ENCODE data around the genes TM9SF3, PGAM1 and HPSE2.

GRCh38 chr10:96586423-96587247, at the start of gene TM9SF3:
TM9SF3 (minus strand) TSS chr10:96587012.
- RAMPAGE, long total RNA: no peak
- RRBS, 2 experiments: under 1 to 2% methylated on average over 41 to 55 of the region's 107 CpGs
CAGE:
- cytosol, long polyA minus RNA: start-site peak on the minus strand at chr10:96586826-96586833, 23 reads; start-site peak on the minus strand at chr10:96586974-96587006, 276 reads
- cytosol, long polyA plus RNA: start-site peak on the minus strand at chr10:96586838-96586883, 19 and 37 reads in 2 replicates; start-site peak on the minus strand at chr10:96586980-96587012, 98 and 499 reads in 2 replicates
- long polyA plus RNA: no peak
- nucleolus, long total RNA: start-site peak on the minus strand at chr10:96586951-96587067, 437 reads
- nucleus, long polyA plus RNA: start-site peak on the minus strand at chr10:96586972-96587014, 197 and 385 reads in 2 replicates
- nucleus, long total RNA: no peak

DNA sequence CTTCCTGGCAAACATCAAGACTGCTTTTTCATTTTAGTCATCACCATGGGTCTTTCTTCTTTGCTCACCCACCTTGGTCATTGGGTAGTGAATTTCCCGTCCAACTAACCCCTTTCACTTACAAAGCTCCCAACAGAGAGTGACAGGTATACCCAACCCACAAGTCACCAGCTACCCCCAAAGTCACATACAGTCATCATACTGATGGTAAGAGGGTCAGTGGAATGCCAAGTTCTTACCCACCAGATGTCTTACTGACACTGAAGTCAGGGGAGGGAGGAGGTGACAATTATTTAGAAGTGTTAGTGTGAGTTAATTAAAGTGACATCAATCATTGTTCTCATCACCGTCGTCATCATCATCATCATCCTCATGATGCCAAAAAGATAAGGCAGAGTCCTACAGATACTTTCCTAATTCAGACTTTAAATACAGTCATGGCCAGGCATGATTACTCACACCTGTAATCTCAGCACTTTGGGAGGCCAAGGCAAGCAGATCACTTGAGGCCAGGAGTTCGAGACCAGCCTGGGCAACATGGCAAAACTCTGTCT, 48.9 kb downstream of the PIK3AP1 start:
- RAMPAGE, long total RNA: no peak
- RRBS, 2 experiments: no CpG with 5 or more reads among the region's 4 CpGs
CAGE:
- cytosol, long polyA minus RNA: no peak
- cytosol, long polyA plus RNA: no peak
- long polyA plus RNA: no peak
- nucleolus, long total RNA: no peak
- nucleus, long polyA plus RNA: no peak
- nucleus, long total RNA: no peak

DNA sequence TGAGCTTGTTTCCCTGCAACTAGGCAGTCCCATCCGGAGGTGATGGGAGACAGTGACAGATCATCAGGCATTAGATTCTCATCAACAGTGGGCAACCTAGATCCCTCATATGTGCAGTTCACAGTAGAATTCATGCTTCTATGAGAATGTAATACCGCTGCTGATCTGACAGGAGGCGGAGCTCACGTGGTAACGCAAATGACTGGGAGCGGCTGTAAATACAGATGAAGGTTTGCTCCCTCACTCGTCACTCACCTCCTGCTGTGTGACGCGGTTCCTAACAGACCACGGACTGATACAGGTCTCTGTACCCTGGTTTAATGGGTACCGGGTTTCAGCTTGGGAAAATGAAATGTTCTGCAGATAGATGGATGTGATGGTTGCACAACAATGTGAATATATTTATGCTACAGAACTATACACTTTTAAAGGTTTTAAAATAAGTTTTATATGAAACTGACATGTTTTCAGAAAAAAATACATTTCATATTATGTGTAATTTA, 47.9 kb upstream of the PIK3AP1 start:
- RAMPAGE, long total RNA: no peak
- RRBS, 2 experiments: no CpG with 5 or more reads among the region's 11 CpGs
CAGE:
- cytosol, long polyA minus RNA: no peak
- cytosol, long polyA plus RNA: no peak
- long polyA plus RNA: no peak
- nucleolus, long total RNA: no peak
- nucleus, long polyA plus RNA: no peak
- nucleus, long total RNA: no peak

- RAMPAGE, long total RNA: no peak
- RRBS, 2 experiments: no CpG with 5 or more reads among the region's 11 CpGs
CAGE:
- cytosol, long polyA minus RNA: no peak
- cytosol, long polyA plus RNA: no peak
- long polyA plus RNA: no peak
- nucleolus, long total RNA: no peak
- nucleus, long polyA plus RNA: no peak
- nucleus, long total RNA: no peak
Measured at GRCh38 chr10:96833498-96833697, 1.3 kb downstream of the LCOR start.

- RAMPAGE, long total RNA: no peak
- RRBS, 2 experiments: no CpG with 5 or more reads among the region's 9 CpGs
CAGE:
- cytosol, long polyA minus RNA: no peak
- cytosol, long polyA plus RNA: no peak
- long polyA plus RNA: no peak
- nucleolus, long total RNA: no peak
- nucleus, long polyA plus RNA: no peak
- nucleus, long total RNA: no peak
Measured at GRCh38 chr10:96834128-96834866, 2.2 kb downstream of the LCOR start.

DNA sequence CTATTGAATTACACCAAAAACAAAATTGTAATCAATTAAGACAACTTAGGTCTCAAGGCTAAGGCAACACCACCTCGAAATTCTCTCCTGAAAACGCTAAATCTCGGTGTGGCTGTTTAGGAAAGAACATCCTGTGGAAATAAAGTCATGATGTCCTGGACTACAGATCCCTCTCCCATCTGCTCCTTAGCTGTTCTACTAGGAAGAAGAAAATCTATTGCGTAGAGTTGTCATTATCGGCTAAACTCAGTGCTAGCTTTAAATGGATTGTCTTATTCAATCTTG, 720 bp downstream of the ARHGAP19 start:
- RAMPAGE, long total RNA: no peak
- RRBS, 2 experiments: no CpG with 5 or more reads among the region's 5 CpGs
CAGE:
- cytosol, long polyA minus RNA: no peak
- cytosol, long polyA plus RNA: no peak
- long polyA plus RNA: no peak
- nucleolus, long total RNA: no peak
- nucleus, long polyA plus RNA: no peak
- nucleus, long total RNA: no peak

DNA sequence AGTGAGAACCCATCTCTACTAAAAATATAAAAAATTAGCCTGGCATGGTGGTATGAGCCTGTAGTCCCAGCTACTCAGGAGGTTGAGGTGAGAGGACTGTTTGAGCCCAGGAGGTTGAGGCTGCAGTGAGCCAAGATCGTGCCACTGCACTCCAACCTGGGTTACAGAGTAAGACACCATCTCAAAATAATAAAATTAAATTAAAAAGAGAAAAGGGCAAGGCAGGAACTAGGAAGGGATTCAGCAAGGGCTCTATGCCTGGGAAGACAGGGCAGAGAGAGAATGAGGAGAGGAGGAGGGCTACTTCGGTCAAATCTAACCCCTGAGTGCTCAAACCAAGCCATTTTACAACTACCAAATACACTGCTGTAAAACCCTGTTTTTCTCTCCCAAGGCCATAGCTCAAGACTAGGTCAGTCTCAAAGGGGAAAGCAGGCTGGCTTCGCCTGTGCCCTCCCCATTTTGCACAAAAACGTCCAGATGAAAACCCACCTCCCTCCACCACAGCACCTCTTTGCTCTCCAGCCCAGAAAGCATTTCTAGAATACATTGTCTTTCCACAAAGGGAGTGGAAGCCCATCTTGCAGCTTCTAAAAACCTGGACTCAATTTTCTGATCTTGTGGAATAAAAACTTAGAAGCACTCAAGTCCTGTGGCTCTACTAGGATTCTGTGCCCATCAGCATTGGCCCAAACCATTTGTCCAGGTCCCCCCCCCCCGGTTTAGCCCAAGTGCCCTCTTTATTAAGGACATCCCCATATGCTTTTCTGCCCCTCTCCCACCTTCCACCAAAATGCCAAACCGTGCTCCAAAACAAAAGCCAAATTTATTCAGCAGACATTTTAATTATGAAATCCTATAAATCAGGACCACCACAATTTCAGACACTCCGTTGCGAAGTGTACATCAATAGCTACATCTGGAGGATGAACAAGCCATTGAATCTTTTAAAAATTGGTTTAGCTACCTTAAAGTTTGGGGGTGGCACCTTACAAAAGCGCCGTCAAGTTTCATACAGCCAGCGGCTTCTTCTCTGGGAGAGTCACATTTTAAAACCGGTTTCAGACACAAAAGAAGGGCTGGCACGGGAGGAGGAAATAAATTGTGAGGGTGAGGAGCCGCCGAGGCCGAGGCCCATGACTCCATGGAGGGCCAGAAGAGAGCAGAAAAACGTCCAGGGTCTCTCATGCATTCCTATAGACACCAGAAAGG, 2.4 kb downstream of the FRAT2 start:
- RAMPAGE, long total RNA: no peak
- RRBS, 2 experiments: no CpG with 5 or more reads among the region's 17 CpGs
CAGE:
- cytosol, long polyA minus RNA: no peak
- cytosol, long polyA plus RNA: no peak
- long polyA plus RNA: no peak
- nucleolus, long total RNA: no peak
- nucleus, long polyA plus RNA: no peak
- nucleus, long total RNA: no peak

GRCh38 chr10:97425693-97426787, at the start of gene PGAM1:
PGAM1 (plus strand) TSS chr10:97426191.
- RAMPAGE, long total RNA: start-site peak on the minus strand at chr10:97426046-97426084, 17 and 14 reads in 2 replicates; start-site peak on the plus strand at chr10:97426186-97426257, 3,271 and 2,878 reads in 2 replicates
- RRBS, 2 experiments: under 1 to 2% methylated on average over 25 of the region's 113 CpGs
CAGE:
- cytosol, long polyA minus RNA: start-site peak on the plus strand at chr10:97426172-97426255, 2,009 reads
- cytosol, long polyA plus RNA: start-site peak on the plus strand at chr10:97426148-97426255, 8,413 and 8,005 reads in 2 replicates
- long polyA plus RNA: start-site peak on the plus strand at chr10:97426156-97426255, 7,572 and 9,039 reads in 2 replicates
- nucleolus, long total RNA: no peak
- nucleus, long polyA plus RNA: start-site peak on the plus strand at chr10:97426155-97426255, 2,610 and 2,972 reads in 2 replicates
- nucleus, long total RNA: no peak

- RAMPAGE, long total RNA: no peak
- RRBS, 2 experiments: no CpG with 5 or more reads among the region's 7 CpGs
CAGE:
- cytosol, long polyA minus RNA: no peak
- cytosol, long polyA plus RNA: no peak
- long polyA plus RNA: no peak
- nucleolus, long total RNA: no peak
- nucleus, long polyA plus RNA: start-site peak on the minus strand at chr10:97436417-97436424, 99 and 97 reads in 2 replicates
- nucleus, long total RNA: no peak
Measured at GRCh38 chr10:97435976-97436539, 9.7 kb downstream of the EXOSC1 start.

DNA sequence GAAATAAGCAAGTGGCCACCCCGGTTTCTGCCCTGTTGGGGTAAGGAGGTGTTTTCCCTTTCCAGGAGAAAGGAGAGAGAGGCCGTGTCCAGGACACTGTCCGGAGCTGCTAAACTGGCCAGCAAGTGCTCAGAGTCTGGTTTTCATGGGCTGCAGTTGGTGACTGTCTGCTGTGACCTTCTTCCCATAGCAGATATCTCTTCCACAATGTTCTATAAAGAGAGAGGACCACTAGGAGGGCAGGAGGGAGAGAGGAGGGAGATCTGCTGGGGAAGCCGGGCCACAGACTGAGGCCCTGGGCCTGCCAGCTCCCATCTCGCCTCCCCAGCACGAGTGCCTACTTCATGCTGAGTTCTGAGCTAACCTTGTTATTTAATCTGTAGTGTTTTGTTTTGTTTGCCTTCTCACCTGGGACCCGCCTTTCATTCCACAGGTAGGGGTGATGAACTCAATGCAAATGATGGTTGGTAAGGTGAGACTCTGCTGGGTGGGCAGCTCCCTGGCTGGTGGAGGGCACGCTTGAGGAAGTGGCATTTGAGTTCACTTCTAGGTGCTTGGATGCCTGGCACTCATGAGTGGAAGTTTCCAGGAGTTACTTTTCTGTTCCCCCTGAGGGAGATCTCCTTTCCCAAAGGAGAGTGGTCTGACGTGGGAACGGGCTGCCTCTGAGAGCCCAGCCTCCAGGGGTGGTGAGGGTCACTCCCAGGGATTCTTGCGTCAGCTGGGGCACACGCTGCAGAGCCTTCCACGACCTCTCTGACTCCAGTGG, 22.2 kb downstream of the UBTD1 start:
- RAMPAGE, long total RNA: no peak
- RRBS, 2 experiments: 48 to 53% methylated on average over 3 of the region's 13 CpGs
CAGE:
- cytosol, long polyA minus RNA: no peak
- cytosol, long polyA plus RNA: no peak
- long polyA plus RNA: no peak
- nucleolus, long total RNA: no peak
- nucleus, long polyA plus RNA: no peak
- nucleus, long total RNA: no peak

DNA sequence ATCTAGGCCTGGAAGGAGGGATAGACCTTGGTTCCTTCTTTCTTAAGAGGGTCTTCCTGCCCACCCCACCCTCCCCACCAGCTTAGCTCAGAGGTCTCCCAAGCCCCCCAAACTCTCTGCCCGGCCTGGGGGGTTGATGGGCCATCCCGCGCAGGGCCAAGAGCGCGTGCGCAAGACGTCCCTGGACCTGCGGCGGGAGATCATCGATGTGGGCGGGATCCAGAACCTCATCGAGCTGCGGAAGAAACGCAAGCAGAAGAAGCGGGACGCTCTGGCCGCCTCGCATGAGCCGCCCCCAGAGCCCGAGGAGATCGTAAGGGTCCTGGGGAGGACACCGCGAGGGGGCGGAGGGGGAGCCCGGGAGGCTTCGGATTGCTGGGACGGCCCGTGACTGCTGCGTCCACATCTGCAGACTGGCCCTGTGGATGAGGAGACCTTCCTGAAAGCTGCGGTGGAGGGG, 5.5 kb downstream of the ANKRD2 start:
- RAMPAGE, long total RNA: no peak
- RRBS, 2 experiments: 4% methylated on average over 4 of the region's 30 CpGs; no CpG with 5 or more reads in 1 of the 2 experiments
CAGE:
- cytosol, long polyA minus RNA: no peak
- cytosol, long polyA plus RNA: no peak
- long polyA plus RNA: no peak
- nucleolus, long total RNA: no peak
- nucleus, long polyA plus RNA: no peak
- nucleus, long total RNA: no peak

GRCh38 chr10:97742632-97743869, 6.1 kb downstream of the ZFYVE27 start:
- RAMPAGE, long total RNA: no peak
- RRBS, 2 experiments: no CpG with 5 or more reads among the region's 14 CpGs
CAGE:
- cytosol, long polyA minus RNA: no peak
- cytosol, long polyA plus RNA: no peak
- long polyA plus RNA: no peak
- nucleolus, long total RNA: no peak
- nucleus, long polyA plus RNA: no peak
- nucleus, long total RNA: no peak

- RAMPAGE, long total RNA: no peak
- RRBS, 2 experiments: 35 to 55% methylated on average over 4 of the region's 13 CpGs
CAGE:
- cytosol, long polyA minus RNA: no peak
- cytosol, long polyA plus RNA: no peak
- long polyA plus RNA: no peak
- nucleolus, long total RNA: no peak
- nucleus, long polyA plus RNA: no peak
- nucleus, long total RNA: no peak
Measured at GRCh38 chr10:97869247-97869771, 19.7 kb downstream of the GOLGA7B start.

DNA sequence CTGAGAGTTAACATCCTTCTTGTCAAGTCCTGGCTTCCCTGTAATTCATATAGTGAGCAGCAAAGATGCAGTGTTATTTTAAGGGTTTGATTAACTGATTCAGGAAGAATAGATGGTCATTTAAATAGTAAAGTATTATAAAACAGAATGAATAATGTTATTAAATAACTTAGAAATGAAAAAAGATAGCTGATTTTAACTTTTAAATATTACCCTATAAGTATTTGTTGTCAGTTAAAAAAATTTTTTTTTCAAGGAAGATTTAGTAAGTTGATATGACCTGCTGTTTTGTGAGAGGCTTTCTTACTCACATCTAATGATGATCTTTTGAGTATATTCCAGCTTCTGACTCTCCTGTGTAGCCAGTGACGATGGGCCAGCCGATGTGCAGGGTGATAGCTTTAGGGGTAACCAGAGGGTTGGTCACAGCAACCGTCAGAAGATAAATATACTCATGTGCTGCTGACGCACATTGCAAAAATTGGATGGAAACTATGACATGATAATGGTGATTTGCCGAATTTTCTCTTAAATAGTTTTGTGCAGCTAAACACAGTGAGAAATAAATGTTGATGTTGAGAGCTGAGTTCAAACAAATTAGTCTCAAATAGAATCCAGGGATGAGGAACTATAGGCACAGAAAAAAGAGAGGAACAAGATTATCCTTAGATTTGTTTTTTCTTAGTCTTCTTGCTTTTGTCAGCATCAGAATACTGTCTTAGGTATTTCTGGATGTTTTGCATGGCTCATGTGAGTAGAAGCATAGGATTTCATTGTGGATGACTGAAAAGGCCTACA, 29.4 kb downstream of the R3HCC1L start:
- RAMPAGE, long total RNA: no peak
- RRBS, 2 experiments: no CpG with 5 or more reads among the region's 5 CpGs
CAGE:
- cytosol, long polyA minus RNA: no peak
- cytosol, long polyA plus RNA: no peak
- long polyA plus RNA: no peak
- nucleolus, long total RNA: no peak
- nucleus, long polyA plus RNA: no peak
- nucleus, long total RNA: no peak

DNA sequence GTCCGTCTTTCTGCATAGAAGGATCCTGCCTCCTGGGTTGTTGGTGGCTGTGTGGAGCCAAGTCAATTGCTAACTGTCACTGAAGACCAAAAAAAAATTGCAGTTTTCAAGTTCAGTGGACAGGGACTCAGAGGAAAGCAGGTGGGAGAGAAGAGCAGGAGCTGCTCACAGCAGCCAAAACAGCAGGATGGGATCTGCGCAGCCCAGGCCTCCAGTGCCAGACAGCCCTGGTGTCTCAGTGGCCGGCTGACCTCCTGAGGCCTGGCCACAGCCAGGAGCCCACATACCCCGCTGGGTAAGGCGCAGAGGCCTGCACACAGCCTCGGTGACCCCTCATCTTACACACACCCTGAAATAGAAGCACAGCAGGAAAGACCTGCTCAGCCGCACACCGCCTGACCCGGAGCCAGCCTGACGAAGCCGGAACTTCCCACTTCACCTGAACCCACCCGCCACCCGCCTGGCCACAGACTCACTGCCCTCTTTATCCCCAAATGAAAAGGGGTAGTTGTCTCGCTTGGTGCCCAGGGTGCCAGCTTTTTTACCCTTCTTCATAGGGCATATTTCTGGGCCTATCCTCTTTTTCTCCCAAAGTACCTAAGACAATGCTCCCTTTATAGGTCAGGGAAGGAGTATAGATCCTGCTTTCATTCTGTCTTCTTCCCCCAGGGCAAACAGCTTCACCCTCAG, 49.3 kb downstream of the PYROXD2 start:
- RAMPAGE, long total RNA: no peak
- RRBS, 2 experiments: no CpG with 5 or more reads among the region's 14 CpGs
CAGE:
- cytosol, long polyA minus RNA: no peak
- cytosol, long polyA plus RNA: no peak
- long polyA plus RNA: no peak
- nucleolus, long total RNA: no peak
- nucleus, long polyA plus RNA: no peak
- nucleus, long total RNA: no peak

DNA sequence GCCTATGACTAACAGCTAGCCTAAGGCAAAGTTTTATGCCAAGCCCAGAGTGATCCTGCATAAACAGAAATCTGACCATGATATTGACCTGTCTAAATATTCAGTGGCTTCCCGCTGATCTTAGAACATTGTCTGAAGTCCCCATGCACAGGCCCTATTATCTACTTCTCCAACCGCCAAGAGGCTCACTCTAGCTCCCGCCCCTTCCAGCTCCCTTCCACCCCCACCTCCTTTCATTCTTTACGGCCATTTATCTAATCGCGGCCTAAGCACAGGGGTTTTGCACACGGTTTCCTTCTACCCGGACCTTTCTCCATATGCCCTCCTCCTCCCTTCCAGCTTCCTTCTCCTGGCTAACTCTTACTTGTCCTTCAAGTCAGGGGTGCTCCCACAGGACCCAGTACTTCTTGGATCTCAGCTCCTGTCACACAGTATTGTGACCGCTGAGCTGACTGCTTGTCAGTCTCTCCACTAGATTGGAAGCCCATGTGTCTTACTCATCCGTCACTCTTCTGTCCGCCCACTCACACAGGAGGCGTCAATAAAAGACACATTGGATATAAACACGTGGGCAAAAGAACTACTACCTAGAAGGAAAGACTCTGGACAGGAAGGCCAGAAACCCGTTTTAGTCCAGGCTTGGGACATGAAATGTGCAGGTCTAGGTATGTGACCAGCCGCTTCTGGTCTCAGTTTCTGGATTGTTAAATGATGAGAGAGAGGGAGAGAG, 20.2 kb upstream of the HPS1 start:
- RAMPAGE, long total RNA: no peak
- RRBS, 2 experiments: no CpG with 5 or more reads among the region's 15 CpGs
CAGE:
- cytosol, long polyA minus RNA: no peak
- cytosol, long polyA plus RNA: no peak
- long polyA plus RNA: no peak
- nucleolus, long total RNA: no peak
- nucleus, long polyA plus RNA: no peak
- nucleus, long total RNA: no peak

GRCh38 chr10:99233935-99235087, 1.3 kb downstream of the HPSE2 start:
- RAMPAGE, long total RNA: no peak
- RRBS, 2 experiments: 3 to 4% methylated on average over 9 of the region's 63 CpGs
CAGE:
- cytosol, long polyA minus RNA: no peak
- cytosol, long polyA plus RNA: no peak
- long polyA plus RNA: no peak
- nucleolus, long total RNA: no peak
- nucleus, long polyA plus RNA: no peak
- nucleus, long total RNA: no peak

DNA sequence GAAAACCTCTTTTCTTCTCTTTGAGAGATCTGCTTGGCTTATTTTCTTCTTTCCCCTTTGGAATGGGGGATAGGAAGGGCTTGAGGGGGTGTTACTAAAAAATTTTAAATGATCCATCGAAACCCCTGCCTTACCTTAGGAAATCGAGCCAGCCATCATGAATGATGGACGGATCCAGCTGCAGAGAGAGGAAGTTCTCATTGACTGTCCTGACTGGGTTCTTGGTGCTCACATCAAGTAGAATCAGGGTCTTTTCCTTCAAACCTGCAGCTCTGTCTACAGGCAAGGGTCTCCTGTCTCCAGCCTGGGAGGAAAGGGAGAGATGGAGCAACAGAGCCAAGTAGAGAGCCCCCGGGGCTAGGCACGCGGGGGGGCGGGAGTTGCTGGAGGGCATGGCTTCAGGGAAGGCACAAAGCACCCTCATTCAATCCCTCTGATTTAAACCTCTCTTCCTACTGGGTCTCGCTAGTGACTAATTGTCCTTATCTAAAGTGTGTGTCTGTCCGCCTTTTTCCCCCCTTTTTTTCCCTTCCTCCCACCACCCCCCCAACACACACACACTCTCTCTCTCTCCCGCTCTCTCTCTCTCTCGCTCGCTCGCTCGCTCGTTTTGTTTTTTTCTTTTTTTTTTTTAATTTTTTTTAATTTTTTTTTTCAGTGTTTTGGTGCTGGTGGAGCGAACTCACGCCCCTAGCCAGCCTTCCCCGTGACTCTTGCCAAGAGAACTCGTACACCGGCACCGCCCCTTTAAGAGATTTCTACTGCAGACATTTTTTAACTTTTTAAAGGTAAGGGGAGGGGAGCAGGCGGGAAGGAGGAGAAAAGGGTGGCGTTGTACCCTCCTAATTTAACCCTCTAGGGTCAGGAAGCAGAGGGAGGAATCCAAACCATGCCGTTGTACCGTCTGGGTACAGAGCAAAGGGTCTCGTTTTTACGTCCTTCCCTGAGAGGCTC, at the start of gene HPSE2:
HPSE2 (minus strand) TSS at position 474 of the 954 bp plus-strand sequence.
- RAMPAGE, long total RNA: no peak
- RRBS, 2 experiments: no CpG with 5 or more reads among the region's 27 CpGs
CAGE:
- cytosol, long polyA minus RNA: no peak
- cytosol, long polyA plus RNA: no peak
- long polyA plus RNA: no peak
- nucleolus, long total RNA: no peak
- nucleus, long polyA plus RNA: no peak
- nucleus, long total RNA: no peak

DNA sequence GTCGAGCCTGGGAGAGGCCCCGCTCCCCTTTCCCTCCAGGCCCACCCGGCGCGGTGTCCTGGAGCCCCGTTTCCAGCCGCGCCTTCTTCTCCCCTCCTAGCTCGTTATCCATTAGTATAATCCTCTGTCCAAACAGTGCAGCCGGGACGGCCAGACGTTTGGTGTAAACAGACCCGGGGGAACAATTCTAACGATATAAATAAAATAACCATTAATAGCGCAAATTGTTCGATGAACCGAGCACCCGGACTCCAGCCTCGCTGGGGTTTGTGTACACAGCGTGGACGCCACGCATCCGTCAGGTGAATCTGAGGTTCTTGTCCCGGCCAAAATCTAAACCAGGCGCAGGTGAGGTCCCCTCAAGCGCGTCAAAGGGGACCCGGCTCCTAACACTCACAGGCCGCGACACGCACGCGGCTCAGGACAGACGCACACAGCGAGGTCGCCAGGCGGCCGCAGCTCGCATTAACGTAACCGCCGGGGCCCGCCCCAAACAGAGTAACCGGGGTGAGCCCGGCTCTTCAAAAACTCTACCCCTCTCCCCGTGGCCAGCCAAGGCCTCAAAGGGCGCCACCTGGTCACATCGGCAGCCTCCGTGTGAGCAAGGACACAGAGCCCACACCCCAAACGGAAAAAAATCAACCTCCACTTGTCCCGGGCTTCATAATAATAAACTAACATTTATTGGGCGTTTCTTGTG, 10.7 kb upstream of the NKX2-3 start:
- RAMPAGE, long total RNA: no peak
- RRBS, 2 experiments: 85 to 93% methylated on average over 11 to 28 of the region's 52 CpGs
CAGE:
- cytosol, long polyA minus RNA: no peak
- cytosol, long polyA plus RNA: no peak
- long polyA plus RNA: no peak
- nucleolus, long total RNA: no peak
- nucleus, long polyA plus RNA: no peak
- nucleus, long total RNA: no peak

All from GM12878 (cell line).